ENCODE data around the gene FOXC2.

- RRBS: 9% methylated on average over 5 of the region's 13 CpGs
Observed at GRCh38 chr16:86287802-86288419, 222.4 kb upstream of the FOXF1 start.

DNA sequence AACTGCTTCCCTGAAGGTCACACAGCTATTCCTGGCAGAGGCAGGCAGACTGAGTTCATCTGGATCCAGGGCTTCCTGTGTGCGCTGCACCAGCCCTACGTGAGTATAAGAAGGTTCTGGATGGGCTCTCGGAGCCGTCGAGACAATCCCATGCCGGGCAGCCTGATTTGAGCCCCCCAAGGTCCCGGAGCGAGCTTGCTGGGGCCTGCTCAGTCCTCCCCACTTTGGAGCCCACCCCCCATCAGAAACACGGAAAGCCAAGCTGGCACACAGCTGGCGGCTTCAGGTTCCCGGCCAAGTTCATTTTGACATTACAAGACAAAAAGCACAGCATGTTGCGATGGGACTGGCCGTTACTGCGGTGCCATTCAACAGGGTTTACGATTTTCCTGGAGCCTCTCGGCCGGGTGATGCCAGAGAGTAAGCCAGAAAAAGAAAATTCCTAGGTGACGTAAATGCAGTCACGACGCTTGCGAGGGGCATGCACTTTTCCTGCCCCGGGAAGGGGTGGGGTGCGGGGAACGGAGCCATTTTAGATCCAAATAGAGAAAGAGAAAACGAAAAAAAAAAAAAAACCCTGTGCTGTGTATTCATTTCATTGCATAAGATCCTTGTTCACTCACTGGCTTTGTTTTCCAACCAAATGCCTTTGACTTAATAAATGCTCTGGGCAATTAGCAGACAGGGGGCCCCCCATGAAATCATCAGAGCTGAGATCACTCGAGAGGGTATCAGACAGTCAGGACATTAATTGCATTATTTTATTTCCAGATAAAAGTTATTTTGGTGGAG lies 167.0 kb upstream of the FOXF1 start:
- RRBS: 18% methylated on average over 9 of the region's 26 CpGs

DNA sequence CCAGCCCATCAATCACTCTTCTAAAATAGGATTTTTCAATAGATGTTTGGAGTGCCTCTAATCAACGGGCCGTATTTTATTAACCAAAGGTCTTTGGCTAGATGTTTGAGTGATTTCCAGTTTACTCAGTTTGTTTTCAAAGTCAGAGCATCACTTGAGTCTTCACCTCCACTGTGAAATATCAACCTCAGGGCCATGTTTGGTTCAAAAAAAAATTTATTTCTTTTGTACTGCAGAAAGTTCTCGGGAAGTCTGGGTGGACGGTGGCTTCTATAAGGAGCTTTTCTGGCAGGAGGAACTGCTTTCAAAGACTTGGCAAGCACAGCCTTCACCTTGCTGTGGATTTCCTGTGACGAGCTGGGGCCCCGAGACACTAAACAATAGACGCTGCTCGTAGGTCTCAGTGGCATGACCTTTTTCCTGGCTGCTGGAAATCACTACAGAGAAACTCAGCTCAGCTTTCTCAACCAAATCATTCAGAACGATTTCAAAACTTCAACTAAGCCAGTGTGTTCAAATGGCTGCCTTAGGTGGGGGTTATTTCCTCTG lies 95.1 kb upstream of the FOXF1 start:
- RRBS: no CpG with 5 or more reads among the region's 9 CpGs

- RRBS: no CpG with 5 or more reads among the region's 10 CpGs
Observed at GRCh38 chr16:86479371-86479817, 30.9 kb upstream of the FOXF1 start.

DNA sequence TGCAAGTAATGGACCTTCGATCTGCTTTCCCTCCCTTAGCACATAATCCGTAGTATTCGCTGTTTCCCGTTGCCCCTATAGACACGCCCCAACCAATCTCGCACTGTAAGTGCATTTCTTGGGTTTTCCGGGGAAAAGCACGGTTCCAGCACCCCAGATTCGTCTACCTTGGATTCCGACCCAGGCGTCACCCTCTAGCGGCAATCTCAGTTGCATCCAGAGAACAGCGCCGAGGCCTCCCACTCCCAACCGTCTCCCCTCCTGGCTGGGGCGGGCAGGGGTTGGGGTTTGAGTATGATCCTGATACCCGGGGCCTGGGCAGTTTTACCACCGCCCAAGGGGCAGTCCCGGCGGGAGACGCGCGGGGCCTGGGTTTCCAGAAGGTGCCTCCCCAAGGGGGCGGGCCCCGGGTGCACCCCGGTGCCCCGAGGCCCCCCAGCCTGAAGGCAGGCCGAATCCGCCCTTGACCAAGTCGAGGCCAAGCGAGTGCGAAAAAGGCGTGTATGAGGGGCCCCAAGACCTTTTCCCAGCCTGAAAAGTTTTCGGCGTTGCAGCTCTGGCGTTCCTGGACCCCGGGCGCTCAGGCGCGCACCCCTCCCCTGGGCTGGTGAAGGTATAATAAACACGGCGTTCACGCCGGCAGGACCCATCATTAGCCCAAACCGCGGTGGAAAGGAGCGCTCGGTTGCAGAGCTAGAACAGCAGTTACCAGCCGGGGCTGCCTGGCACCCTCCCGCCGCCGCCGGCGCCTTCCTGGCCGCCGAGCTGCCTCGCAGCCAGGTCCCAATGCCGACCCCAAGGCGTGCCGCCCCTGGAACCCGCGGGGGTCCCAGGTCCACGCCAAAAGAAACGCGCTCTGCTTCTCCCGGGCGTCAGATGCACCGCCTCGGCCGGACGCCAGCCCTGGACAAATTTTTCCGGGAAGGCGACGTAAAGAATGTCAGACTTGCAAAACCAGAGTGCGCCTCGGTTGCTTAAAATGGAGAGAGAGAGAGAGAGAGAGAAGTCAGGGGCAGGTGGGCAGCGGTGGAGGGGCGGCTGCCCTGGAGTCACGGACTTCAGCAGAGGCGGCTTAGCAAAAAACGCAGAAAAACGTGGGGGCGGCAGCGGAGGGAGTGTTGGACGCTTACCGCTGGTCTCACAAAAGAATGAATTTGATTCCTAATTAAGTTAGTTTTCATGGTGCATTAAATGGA lies 11.7 kb upstream of the FOXF1 start:
- RRBS: 3% methylated on average over 19 of the region's 86 CpGs

GRCh38 chr16:86502996-86504242 lies 6.9 kb upstream of the FOXF1 start:
- RRBS: 19% methylated on average over 5 of the region's 25 CpGs

DNA sequence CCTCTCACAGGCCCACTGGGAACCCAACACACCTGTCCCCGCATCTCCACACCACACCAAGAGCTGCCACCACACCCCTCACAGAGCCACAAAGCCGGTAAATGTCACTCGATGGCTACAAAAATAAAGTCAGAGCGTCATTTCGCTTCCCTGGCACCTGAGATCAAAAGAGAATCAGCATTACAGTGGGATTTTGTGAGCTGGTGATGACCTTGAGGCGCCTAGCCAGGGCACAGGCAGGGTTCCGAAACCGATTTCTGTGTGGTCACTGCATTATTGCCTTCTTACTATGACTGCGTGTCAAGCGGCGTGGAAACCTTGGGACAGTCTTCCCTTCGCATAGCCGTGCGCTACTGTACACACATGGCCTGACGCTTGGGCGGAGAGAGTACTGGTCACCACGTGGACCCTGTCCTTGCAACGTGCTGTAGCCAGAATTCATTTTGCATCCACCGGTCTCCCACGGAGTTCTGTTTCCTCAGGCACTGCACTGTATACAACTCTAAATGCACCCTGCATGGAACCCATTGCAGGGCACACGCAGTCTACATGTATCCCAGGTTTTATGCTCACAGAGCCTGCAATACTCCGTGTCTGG lies 5.9 kb upstream of the FOXF1 start:
- RRBS: no CpG with 5 or more reads among the region's 22 CpGs

DNA sequence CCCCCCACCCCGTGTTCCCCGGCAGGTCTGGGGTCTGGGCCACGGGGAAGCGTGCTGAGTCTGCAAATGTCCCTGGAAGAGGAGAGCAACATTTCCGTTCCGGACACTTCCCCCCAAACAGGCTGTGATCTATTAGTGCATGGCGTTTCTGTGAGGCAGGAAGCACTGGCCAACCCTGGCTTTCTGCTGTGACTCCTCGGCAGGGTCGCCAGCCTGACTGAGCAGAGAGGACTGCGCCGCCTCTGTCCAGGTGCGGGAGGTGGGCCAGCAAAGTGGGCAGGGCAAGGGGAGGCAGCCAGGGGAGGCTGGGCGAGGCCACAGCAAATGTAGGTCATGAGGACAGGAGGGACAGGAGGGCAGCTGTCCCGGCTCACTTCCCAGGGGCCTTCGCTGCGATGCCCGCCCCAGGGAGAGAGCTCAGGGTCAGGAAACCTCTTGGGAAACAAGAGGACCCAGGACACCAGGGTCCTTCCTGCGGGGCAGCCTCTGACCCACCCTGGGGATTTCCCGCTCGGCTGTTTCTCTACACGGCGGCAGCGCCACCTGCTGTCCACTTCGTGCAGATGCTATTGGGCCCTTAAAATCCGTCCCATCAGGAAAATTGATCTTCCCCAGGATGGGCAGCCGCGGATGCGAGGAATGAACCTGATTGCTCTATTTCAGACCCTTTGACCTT lies 9.5 kb downstream of the FOXF1 start:
- RRBS: 6% methylated on average over 5 of the region's 28 CpGs

DNA sequence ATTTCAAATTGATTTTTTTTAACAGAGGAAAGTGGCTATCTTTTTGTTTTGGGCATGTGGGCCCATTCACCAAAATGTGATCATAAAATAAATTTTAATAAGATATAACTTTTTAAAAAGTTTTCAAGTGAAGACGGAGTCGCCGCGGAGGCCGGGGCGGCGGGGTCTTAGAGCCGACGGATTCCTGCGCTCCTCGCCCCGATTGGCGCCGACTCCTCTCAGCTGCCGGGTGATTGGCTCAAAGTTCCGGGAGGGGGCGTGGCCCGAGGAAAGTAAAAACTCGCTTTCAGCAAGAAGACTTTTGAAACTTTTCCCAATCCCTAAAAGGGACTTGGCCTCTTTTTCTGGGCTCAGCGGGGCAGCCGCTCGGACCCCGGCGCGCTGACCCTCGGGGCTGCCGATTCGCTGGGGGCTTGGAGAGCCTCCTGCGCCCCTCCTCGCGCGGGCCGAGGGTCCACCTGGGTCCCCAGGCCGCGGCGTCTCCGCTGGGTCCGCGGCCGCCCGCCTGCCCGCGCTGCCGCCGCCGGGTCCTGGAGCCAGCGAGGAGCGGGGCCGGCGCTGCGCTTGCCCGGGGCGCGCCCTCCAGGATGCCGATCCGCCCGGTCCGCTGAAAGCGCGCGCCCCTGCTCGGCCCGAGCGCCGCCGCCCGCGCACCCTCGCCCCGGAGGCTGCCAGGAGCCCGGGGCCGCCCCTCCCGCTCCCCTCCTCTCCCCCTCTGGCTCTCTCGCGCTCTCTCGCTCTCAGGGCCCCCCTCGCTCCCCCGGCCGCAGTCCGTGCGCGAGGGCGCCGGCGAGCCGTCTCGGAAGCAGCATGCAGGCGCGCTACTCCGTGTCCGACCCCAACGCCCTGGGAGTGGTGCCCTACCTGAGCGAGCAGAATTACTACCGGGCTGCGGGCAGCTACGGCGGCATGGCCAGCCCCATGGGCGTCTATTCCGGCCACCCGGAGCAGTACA lies at the start of gene FOXC2:
Gene FOXC2, plus strand, starts transcription at position 304 of the 955 bp plus-strand sequence.
- RRBS: 1% methylated on average over 41 of the region's 100 CpGs

DNA sequence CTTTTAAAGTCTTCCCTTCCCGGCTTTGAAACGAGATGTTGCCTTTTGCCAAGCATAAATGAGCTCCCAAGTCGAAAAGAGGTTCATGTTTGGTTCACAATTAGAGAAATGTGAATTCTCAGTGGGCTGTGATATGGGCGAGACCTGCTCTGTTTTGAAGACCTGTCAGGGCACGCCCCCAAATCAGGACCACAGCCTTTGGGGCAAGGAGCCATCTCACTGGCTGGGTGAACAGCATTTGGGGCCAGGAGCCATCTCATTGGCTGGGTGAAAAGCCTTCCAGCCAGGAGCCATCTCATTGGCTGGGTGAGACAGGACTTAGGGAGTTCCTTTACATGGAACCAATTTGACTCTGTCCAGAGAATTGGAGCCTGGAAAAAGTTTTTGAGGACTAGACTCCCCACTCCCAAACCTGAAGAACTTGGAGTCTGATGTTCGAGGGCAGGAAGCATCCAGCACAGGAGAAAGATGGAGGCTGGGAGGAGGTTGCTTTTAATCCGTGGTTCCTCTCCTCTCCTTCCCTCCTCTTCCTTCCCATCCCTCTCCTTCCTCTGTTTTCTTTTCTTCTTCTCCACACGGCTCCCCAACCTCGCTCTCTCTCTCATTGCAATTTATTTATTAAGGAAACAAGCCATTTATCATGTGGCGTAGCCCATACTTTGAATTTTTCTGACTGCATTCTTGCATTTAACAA lies 19.6 kb downstream of the FOXL1 start:
- RRBS: no CpG with 5 or more reads among the region's 10 CpGs

DNA sequence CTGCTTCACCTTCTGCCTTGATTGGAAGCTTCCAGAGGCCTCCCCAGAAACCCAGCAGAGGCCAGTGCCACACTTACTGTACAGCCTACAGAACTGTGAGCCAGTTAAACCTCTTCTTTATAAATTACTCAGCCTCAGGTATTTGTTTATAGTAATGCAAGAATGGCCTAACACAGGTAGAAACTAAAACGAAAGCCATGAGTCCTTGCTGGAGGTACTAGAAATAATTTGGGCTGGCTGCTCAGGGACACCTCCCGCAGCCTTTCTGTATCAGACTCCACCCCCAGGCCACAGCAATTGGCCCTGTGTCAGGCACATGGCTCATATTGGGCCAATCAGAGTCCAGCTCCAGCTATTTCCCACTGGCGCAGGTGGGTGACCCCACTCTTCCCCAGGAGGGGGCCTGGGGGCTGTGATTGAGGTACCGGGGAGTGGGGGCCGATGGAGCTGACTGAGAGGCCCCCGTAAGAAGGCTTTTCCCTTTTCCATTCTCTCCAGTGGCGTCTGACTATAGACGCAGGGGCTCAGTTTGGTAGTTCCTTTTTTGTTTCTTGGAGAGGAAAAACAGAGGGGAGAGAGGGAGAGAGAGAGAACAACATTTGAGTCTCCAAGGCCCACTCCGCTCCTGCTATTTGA lies 26.0 kb downstream of the FOXL1 start:
- RRBS: no CpG with 5 or more reads among the region's 9 CpGs

DNA sequence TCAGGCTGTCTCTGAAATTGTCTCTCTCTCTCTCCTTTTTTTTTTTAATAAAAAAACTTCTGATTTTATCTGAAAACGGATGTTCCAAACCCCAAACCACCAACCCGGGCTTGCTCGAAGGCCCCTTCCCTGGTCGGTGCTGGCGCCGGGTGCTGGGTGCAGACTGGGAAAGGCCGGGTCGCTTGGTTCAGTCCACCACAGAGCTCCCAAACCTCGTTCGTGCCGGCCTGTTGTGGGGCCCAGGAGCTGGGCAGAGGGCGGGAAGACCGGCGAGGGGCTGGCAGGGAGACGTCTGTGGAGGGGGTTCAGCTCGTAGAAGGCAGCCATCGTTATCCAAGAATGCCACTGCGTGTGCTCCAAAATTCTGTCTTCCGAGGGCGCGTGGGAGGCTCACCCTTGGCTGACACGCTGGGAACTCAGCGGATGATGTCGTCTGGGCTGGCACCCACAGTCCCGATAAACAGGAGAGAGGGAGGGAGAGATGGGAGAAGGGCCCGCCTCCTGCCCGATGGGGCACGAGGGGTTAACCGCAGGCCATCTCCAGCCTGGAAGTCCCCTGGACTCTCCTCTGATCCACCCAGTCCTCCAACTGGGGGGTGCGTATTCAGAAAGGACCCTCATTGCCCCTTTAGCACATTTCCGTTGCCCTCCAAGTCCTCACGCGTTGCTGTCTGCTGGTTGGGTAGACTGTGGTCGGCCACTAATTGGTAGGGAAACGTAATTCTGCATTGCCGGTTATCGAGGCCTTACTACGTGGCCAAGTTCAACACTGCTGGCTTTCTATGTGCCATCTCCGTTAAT lies 103.1 kb downstream of the FOXL1 start:
- RRBS: 72% methylated on average over 12 of the region's 39 CpGs

DNA sequence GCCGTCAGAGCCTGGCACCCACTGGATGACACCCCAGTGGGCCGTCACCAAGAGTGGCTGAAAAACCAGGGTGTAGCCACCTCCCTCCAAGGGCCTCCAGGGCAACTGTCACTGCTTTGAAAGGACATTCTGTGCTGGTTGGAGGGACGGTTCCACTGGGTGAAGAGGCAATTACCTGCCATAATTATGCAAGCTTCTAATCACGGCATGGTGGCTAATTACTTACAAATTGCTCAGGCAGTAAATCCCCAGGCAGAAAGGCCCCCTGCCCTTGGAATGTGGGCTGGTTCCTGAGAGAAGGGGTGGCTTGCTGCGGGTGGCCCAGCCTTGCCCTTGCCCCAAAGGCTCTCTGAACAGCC lies 332.0 kb downstream of the C16orf95 start:
- RRBS: no CpG with 5 or more reads among the region's 5 CpGs

GRCh38 chr16:87344331-87345027 lies 27.3 kb upstream of the C16orf95 start:
- RRBS: 94% methylated on average over 8 of the region's 26 CpGs

DNA sequence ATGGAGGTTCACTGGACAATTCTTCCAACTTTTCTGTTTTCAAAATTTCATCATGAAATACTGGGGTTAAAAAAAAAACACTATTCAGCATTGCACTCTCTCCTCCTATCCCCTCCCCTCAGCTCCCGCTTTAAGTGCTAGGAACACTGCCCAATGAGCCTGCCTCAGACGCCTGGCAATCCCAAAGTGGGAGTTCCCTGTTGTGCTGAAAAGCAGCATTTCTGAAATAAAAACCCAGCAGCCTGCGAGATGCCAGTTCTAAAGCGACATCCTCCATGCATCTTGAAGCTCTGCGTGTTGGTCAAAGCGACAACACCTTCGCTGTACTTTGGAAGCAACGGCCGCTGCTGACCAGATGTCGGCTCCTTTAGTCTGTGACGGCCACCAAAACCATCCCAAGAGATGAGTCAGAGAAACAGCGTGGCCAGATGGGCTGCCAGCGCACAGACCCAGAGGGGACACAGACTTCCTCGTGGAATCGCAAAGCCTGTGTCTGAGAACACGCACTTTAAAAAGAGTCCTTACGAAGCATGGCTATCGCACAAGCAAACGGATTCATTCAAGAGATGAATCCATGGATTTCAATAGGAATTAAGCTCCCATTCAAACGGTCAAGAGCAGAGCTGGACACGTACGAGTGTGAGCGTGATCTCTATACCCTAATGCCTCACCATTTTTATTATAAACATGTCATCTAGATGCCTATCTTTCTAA lies 32.8 kb downstream of the FBXO31 start:
- RRBS: no CpG with 5 or more reads among the region's 23 CpGs

GRCh38 chr16:87398464-87399121 lies 6.5 kb downstream of the MAP1LC3B start:
- RRBS: no CpG with 5 or more reads among the region's 10 CpGs

DNA sequence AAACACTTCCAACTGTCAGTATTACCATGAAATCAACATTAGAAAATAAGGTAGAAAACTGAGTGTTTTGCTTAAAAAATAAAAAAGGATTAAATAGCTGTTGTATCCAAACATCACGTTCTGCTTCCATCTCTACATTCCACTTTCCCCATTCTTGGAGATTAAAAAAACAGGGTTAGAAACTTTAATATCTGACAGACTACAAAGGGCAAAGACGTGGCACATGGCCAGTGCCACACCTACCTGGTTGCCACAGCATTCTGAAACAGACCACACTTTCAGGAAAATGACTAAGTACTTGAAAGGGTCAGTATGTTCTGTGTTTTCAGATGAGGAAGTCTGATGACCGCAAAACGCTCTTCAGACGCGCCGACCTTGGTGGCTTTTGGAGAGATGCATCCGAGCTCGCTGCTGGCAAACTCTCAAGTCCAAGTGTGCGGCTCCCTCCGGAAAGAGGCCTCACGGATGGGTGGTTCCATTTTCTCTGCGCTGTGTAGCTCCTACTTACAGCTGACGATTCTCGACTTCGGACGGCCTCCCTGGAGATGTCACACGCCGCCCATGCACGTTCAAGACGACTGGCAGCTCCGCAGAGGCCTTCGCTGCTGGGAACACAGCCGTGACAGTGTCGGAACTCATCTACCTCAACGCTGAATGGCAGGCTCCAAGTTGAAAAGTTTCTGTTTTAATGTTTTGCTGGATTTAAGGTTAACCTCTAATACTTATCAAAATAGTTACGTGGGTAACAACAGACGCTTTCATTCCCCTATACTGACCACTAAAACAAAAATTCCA lies 15.5 kb downstream of the MAP1LC3B start:
- RRBS: no CpG with 5 or more reads among the region's 28 CpGs

DNA sequence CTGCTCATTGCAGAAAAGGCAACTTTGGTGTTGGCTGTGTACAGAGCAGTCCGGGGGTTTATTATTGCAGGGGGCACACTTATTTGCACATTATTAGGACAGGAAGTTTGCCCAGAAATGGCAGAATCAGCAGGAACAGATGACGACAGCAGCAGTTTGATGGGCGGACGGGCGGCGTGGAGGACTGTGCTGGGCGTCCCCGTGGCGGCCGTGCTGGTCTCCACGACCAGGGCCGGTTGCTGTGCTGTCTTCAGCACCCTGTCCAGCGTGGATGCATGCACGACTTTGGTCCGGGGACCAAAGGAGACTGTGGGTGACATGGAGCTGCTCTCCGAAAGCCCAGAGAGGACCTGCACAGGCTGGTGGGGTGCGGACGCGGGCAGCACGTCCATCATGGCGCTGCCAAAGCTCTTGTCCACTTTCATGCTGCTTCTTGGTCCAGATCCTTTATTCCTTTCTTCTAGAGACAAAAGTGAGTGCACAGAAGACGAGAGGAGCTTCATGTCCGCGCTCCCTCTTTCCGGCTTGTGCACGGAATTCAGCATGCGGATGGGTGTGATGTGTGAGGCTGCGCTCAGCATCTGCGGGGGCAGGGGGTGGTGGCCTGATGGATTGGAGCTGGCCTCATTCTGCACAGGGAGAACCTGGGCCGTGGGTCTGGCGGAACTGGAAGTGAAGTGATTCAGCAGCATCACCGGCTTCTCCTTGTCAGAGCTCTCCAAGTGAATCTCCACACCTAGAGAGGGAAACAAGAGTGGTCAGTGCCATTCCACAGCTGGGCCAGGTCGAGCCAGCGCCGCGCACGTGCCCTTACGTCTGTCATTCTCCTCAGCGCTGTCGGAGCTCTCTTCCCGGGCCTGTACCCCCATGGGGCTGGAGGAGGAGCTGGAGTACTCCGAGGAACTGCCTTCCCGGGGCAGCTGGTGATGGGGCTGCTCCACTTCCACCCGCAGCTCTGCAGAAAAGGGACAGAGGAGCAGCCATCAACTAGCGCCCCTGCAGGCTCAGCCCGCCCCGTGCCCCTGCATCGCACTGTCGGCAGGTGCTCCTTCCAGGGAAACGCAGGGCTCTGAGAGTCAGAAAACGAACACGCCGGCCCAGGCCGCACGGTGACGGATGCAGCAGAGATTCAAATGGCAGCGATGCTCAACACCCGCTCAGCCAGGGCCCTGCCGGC lies 20.5 kb downstream of the MAP1LC3B start:
- RRBS: 85% methylated on average over 7 of the region's 59 CpGs

GRCh38 chr16:87506986-87507930 lies 14.4 kb upstream of the ZCCHC14 start:
- RRBS: 58% methylated on average over 7 of the region's 24 CpGs

GRCh38 chr16:87601766-87602353 lies 448 bp upstream of the JPH3 start:
- RRBS: 2% methylated on average over 27 of the region's 49 CpGs

All from choroid plexus epithelial cell (primary cell).